Hair follicular keratinocyte (primary cell): ENCODE measurements around the gene EOMES.

- RAMPAGE, long total RNA = no peak
Observed at GRCh38 chr3:25612526-25612980, 52.2 kb downstream of the TOP2B start.

- RAMPAGE, long total RNA = no peak
Observed at GRCh38 chr3:25619316-25620276, 45.1 kb downstream of the TOP2B start.

- RAMPAGE, long total RNA = no peak
Observed at GRCh38 chr3:26439087-26439299, 183.6 kb upstream of the LRRC3B start.

- RAMPAGE, long total RNA = no peak
Observed at GRCh38 chr3:27027097-27027494, 342.1 kb downstream of the NEK10 start.

- RAMPAGE, long total RNA = no peak
Observed at GRCh38 chr3:27209976-27210475, 159.2 kb downstream of the NEK10 start.

GRCh38 chr3:27366233-27366740 is 2.9 kb downstream of the NEK10 start:
- RAMPAGE, long total RNA = no peak

DNA sequence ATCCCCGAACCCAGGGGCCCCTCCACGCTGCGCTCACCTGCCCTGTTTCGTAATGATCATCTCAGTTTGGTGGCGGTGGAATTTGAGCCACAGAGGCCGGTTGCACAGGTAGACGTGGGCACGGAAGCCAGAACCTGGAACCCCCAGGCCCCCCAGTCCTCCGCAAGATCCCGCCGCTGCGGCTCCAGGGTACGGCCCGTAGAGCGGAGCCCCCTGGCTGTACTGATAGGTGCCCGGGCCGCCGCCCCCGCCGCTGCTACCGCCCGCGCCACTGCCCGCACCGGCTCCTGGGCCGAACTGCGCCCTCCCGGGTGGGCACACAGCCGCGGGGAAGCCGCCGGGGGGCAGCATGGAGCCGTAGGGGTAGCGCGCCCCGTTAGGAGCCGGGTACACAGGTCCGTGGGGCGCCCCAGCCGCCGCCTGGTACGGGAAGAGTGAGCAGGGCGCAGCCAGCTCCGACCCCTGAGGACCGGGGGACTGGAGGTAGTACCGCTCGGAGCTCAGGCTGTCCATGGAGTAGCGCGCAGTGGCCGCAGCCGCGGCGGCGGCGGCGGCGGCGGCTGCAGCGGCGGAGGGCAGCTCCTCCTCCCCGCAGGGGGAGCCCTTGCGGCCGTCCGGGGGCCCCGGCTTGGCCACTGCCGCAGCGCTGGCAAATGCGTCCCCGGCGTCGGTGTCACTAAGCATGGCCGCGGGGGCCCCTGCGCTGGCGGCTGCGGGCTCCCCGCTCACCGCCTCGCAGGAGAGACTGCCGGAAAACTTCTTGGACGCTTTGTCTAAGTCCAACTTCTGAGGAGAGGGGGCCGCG is 544 bp downstream of the EOMES start:
- RAMPAGE, long total RNA = no peak

GRCh38 chr3:27722182-27722601 is at the start of gene EOMES:
Gene EOMES, minus strand, starts transcription at chr3:27722323.
- RAMPAGE, long total RNA = no peak

GRCh38 chr3:27821713-27822203 is 99.6 kb upstream of the EOMES start:
- RAMPAGE, long total RNA = no peak

- RAMPAGE, long total RNA = no peak
Observed at GRCh38 chr3:27905585-27906038, 183.5 kb upstream of the EOMES start.

GRCh38 chr3:28007929-28008766 is 233.3 kb upstream of the CMC1 start:
- RAMPAGE, long total RNA = no peak

DNA sequence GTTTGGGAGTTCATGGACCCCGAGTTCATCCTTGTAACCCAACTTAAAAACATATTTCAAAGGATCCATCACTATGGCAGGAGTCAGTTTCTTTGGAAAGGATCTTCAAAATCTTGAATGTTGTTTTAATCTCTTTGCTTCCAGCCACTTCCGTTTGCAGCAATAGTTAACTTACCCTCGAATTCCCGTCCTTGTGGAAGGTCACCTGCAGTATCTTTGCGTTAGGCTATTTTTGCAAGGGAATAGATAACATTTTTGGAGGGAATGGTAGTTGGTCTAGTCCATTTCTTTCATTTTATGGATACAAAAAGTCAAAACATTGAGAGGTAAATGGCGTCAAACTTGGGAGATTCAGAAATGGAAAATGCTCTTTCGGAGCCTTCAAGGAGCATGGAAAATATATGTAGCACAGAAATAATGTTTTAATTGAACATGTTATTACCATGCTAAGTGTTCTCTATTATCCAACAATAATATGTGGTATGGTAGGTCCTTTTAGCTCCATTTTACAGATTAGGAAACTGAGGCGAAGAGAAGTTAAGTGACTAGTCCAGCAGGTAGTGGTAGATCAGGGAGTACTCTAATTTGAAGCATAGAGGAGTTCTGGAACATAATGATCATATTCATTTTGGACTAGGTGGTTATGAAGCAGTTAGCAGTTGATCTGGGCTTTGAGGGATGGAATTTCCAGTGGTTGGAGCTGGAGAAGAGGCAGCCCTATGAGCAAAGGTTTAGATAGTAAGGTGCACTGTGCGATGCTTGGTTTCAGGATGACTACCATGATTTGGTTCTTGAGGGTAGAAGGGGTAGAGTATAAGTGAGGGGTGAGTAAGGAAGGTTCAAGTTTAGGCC is 995 bp downstream of the CMC1 start:
- RAMPAGE, long total RNA = no peak

DNA sequence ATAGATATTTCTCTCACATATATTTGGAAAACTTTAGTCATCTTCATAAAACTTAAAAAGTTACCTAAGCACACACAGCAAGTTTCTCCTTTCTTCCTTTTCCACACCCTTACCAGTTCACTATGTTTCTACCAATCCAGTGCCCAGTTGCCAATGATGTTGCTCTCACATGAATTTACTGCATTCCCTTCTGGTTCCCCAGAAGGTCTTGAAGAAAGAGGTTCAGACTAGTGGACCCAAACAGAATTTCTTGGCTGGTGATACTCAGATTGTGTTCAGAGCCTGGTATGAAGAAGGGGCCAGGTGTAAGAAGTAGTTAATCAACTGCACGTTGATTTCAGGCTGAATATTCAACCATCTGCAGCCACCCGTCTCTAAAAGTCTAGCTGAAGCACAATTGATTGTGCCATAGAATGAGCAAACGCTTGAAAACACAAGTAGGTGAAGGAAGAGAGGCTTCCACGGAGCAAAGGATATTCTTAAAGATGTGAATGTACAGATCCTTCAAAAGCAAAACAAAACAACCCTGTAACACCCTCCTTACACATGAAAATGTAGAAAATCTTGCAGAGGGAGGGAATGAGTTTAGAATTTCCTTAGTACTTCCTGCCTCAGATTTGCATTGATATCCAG is 4.6 kb downstream of the RBMS3 start:
- RAMPAGE, long total RNA = no peak

GRCh38 chr3:29515594-29516172 is 234.8 kb downstream of the RBMS3 start:
- RAMPAGE, long total RNA = no peak

DNA sequence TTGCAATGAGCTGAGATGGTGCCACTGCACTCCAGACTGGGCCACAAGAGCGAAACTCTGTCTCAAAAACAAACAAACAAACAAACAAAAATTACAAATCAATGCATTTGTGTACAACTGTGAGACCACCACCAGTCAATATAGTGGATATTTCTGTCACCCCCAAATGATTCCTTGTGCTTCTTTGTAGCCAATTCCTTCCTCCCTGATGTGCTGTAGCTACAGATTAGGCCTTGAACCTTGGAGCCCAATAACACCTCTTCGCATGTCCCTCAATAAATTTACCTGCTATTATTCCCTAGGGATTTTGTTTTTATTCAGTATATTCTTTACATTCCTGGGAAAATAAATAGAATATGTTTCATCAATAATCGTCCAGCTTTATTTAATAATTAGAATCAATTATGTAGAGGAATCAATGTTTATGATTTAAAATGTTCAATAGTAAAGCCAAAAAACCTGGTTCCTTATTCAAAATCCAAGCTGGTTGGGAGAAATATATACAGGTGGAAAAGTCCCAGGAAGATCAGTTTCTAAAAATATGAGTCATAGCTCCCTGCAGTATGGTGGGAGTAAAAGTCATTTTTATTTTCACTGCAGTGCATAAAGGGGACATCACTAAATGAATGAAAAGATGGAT is 335.7 kb downstream of the RBMS3 start:
- RAMPAGE, long total RNA = no peak

DNA sequence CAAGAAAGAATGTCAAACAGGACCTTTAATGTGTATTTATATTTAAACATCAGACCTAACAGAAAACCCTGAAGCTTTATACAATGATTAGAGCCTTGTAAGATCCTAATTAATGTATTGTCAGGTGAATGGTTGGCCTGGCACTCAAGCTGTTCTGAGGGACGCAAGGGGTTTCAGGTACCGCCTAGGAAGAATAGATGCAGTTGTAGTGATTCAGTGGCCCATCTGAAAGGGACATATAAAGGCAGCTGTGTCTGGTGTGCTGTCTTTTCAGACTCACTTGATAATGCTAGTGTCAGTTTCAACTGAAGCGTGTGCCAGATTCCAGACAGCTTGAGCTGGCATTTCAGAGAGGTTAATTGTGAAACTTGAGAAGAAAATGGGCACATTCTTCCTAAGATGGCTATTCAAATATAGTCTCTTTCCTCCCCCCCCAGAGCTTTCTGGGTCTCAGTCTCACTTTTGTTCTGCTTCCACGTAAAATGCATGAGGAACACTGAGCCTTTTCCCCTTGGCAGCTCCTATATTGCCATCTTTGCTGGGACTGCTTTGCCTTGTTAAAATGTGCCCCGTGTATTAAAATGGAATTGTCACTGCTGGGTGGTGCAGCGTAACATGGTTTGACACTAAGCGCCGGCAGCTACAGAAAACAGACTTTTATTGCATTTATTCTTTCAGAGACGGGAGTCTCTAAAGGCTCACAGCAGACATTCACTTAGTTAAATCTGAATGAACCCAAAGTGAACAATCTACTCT is 478.6 kb downstream of the RBMS3 start:
- RAMPAGE, long total RNA = no peak

- RAMPAGE, long total RNA = no peak
Observed at GRCh38 chr3:30004274-30004821, 602.1 kb upstream of the TGFBR2 start.

GRCh38 chr3:30343393-30343831 is 263.0 kb upstream of the TGFBR2 start:
- RAMPAGE, long total RNA = no peak

DNA sequence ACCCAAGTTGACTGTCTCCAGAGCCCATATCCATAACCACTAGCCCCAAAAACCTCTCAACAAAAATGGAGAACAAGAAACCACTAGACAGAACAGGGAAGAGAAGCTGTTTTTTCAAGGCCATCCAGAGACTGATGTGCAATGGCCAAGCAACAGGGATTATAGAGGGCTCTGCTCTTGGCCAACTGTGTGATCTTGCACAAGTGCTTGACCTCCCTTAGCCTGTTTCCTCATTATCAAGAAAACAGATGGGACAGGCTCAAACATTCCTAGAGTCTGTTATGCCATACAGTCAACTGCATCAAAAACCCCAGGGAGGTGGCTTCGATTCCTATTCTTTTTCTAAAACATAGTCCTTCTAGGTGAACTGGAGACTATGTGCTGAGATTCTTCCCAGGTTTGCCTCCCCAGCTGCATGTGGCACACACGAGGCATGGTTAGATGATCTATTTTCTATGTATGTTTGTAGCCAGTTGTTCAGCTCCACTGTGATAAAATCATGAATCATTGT is 133.0 kb upstream of the TGFBR2 start:
- RAMPAGE, long total RNA = no peak

DNA sequence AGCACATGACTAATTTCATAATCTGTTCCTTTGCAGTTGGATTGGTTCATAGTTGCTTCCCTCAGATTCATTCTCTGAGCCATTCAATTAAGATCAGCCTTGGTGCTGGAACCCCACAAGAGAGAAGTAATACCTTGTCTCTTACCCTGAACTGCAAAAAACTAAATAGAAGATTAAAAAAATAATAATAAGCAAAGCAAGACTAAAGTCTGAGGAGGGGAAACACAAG is 87.4 kb upstream of the TGFBR2 start:
- RAMPAGE, long total RNA = no peak